Tongue (tissue), 2 donors: ENCODE data around the gene PRORP.

DNA sequence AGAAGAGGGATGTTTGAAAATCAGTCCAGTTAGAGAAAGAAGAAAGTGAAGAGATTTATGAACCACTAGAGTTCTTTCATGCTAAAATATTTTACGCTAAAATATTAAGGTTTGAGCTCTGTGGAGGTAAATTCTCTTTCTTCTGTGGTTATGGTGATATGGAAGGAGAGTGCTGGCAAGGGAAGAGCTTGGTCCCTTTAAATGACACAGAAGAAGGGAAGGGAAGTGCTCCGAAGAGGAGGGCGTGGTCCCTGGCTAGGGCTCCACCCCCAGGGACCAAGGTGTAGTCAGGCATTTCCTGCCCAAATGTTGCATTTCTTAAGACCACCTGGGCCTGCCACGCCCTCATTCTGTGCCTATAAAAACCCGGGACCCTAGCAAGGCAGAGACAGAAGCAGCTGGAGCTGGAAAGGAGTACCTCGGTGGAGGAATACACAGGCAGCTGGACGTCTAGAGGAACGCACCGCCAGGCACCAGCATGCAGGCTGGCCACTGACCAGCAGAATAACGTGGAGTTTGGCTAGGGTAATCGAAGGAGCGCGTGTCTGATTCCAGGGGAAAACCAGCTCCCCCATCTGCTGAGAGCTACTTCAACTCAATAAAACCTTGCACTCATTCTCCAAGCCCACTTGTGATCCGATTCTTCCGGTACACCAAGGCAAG is 21.2 kb downstream of the CFL2 start:
- RAMPAGE, long total RNA, result no peak

DNA sequence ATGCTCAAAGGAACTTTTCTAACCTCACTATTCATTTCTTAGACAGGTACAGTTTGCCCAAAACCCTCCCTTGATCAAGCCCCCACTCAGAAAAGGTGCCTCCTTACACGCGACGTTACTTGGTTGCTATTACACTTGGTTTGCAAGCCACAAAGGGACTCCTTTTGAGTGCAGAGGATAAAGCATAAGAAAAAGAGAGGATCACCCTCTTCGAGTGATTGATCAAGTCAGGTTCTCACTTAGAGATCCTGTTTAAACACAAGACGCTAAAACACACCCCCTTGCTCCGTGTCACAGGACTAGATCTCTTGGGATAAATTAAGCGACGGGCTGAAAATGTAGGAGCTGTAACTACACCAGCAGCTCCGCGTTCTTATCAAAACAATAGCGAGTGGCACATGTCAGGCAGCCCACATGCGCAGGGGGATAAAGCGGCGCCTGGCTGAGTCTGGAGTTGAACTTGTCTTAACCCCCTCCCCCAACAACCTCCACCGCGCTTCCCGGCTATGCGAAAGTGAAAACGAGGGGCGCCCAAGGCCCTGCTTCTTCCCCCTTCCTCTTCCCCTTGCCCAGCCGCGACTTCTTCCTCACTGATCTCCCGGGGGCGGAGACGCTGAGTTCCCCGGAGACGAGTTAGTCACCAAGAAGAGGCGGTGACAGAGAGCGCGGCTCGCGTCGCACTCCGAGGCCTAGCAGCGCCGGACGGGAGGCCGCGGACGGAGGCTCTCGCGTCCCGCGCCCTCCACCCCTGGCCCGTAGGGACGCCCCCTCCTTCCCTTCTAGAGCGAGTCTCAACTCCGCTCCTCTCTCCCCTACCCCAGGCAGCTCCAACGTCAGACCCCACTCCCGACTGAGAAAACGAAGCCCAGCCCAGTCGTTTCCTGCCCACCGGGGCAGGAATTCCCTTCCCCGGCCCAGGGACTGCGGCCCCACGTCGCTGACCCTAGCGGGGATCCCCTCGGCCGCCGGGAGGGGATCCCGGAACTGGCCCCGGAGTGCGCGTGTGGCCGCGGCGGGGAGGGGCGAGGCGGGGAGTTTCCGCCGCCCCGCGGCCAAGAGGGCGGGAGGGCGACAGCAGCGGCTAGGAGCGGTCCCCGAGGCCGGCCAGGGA is 1.7 kb downstream of the BAZ1A start:
- RAMPAGE, long total RNA, result no peak

DNA sequence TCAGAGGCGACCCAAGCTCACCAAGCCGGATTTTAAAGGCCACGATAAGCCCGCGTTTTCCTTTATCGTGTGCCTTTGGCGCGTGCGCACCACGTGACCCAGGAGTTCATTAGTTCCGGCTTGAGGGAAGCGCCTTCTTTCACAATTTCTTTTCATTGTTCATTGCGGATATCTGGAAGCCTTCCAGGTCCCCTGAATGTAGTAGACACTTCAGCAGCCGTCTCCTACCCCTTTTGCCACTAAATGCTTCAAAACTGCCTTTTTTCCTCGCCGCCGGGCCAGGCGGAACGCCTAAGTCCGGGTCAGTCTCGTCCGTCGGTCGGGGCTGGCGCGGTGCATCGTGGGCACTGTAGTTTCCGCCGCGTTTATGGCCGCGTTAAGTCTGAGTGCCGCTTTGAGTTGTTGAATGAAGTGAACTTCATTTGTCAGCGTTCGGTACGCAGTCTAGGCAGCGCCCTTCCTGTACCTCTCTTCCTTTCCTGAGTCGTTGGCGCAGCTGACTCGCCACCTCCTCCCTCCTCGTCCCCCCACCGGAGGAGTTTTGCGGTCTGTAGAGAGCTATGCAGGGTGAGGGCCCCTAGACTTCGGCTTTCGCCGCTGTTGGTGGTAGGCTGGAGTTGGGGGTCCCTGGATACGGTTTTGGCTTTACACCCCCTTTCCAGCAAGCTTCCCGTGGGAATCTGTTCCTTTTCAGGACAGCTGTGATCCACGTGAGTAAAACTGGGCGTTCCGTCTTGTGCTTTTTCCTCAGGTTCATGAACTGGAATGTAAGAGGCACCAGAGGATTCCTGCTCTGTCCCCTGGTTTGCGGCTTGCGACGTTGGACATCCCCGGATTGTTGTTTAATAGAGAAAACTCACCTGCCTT is at the start of gene PRORP:
Gene PRORP, plus strand, starts transcription at position 352 of the 867 bp plus-strand sequence.
- RAMPAGE, long total RNA, result start-site peak on the minus strand centred at position 55 of the sequence, 94 bp wide, 70 and 24 reads in 2 replicates

DNA sequence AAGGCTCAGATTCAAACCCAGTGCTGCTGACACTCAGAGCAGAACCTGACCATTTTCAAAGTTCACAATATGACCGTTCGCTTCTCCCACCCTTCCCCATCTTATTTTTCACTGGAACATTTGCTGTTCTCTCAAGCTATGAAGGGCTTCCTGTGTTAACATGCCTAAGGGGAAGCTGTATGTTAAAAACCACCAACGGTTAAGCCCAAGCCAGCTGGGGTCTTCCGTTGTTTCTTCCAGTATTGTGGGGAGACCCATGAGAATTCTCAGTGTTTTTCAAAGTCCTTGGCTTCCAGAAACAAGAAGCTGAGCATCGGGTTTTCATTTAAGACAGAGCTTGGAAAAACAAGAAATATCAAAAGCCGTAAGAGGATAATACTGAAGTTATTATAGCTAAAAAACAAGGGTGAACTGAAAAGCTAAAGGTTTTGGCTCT is 6.0 kb upstream of the PSMA6 start:
- RAMPAGE, long total RNA, result no peak

GRCh38 chr14:35286621-35287203 is 5.5 kb upstream of the PSMA6 start:
- RAMPAGE, long total RNA, result no peak

DNA sequence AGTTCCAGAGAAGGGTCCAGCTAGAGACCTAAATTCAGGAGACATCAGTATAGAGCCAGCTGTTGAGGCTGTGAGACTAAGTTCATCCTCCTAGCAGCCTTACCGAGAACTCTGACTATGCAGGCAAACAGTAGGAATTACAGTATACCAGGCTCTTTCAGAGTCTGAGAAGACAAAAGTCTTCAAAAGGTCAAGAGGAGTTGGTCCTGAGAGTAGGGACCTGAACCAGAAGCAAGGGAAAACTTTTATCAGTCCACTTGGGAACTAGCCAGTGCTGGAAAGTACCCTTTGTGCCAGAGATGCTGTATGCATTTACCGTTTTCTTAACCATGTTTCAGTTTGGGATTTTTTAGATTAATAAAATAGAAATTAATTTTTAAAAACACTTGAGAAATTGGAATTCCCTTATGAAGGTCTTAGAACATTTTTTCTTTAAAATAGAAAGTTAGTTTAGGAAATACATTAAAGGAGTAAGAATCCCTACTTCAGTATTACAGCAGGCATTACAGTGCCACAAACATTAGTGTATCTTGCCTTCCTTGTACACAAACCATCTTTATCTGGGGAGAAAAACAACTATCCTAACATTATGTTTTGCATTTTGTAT is 1.9 kb upstream of the PSMA6 start:
- RAMPAGE, long total RNA, result no peak

- RAMPAGE, long total RNA, result no peak
Observed at GRCh38 chr14:35386573-35387105, 17.9 kb downstream of the NFKBIA start.

GRCh38 chr14:35398924-35399757 is 5.4 kb downstream of the NFKBIA start:
- RAMPAGE, long total RNA, result no peak

- RAMPAGE, long total RNA, result no peak
Observed at GRCh38 chr14:35402240-35402950, 2.2 kb downstream of the NFKBIA start.

DNA sequence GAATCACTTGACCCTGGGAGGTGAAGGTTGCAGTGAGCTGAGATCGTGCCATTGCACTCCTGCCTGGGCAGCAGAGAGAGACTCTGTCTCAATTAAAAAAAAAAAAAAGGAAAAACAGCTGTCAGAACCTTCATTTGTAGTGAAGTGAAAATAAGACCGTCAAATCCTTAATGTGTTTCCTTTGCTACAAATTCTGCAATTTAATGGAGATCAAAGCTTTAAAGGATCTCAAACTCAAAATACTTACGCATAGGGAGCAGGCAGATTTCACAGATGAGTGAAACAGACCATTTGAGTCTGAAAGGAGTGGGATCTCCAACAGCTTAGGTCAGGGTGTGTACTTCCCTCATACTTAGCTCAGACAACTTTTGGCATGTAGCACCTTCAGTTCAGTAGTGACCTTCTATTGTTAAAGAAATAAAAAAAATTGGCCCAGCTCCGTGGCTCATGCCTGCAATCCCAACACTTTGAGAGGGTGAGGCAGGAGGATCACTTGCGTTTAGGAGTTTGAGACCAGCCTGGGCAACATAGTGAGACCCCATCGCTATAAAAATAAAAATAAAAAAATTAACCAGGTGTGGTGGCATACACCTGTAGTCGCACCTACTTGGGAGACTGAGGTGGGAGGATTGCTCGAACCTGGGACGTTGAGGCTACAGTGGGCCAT is 4.5 kb upstream of the NFKBIA start:
- RAMPAGE, long total RNA, result no peak

GRCh38 chr14:35711523-35712041 is 97.5 kb downstream of the RALGAPA1 start:
- RAMPAGE, long total RNA, result no peak

- RAMPAGE, long total RNA, result no peak
Observed at GRCh38 chr14:36068660-36069199, 242.6 kb downstream of the BRMS1L start.

DNA sequence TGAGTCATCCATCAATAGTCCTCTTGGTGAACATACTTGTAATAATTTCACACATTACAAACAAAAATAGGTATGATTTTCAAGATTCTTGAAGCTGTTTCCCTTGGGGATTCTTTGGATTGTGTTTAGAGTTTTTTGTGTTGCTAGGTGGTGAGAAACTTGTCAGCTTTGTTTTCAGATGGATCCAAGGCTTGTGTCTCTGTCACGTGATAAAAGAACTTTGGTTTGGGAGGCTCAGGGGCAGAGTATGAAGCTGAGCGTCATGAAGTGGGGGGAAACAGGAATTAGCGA is 243.0 kb downstream of the BRMS1L start:
- RAMPAGE, long total RNA, result no peak

DNA sequence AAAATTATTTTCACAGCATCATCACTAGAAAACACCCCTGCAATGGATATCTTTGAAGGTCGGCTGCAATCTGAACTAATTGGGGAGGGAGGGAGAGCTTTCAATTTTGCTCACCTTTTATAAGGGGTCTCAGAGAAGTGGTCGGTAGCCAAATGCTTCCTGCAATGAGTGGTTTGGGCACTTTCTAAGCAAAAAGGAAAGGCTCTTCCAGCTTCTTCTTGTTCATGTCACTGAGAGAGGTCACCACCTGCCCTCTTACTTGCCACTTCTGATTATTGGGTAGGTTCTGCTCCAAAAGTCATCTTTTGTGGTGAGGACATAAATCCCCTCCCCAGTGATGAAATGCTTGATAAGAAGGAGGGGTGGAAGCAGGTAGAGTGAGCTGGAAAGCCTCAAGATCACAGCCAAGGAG is 103.0 kb downstream of the MBIP start:
- RAMPAGE, long total RNA, result no peak

DNA sequence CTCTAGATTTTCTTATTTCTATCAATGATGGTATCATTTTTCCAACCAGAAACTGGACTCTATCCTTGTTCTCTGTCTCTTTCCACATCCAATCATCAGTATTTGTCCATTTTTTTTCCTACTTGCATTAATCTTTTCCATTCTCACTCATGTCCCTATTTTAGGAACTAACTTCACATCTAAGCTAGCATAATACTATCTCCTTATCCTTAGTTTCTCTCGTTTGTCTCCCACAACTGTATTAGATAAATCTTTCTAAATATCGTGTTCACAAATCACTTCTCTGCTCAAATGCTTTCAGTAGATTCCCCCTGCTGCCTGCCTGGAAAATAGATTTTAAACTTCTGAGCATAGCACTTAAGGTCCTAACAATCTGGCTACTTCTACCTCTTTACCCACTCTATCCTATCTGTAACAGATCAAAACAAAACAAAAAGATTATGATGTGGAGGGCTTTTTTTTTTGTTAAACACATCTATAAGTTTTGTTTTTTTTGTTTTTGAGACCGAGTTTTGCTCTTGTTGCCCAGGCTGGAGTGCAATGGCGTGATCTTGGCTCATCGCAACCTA is 14.6 kb downstream of the MBIP start:
- RAMPAGE, long total RNA, result no peak

DNA sequence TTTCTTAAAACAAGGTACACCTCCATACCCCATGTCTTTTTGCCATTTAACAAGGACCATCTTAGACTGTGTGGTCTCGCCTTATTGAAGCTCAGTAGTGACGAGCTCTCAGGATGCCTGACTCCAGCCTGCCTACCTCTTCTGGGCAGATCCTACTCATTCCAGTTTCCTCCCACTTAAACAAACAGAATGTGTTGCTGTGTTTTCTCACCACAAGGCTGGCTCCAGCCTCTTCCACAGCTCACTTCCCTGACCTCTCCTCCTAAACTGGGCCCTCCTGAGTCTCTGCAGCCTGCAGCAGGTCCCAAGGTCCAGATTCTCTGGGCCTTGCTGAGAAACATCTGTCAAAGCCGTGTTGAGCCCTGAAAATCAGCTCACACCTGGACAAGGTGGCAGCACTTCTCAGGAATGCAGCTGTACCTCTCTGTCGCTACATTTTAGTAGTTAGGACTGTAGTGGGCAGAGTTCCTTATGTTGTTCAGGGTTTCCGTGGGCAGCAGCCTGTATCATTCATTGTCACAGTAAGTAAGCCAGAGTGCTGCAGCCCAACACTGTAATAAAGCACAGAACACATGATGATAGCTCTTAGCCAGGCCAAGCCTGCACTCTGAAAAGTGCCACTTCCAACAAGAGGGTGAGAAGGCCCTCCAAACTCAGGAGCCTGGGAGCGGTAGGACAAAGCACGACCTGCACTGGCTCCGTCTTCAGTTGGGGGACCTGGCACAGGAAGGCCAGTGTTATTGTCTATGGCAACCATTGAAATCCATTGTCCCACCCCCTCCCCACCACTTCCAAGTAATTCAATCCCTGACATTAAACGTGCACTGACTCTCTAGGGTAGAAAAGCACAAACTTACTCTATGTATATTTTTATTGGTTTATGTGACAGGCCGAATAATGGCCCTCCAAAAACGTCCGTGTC is 68.5 kb downstream of the NKX2-1 start:
- RAMPAGE, long total RNA, result no peak

- RAMPAGE, long total RNA, result no peak
Observed at GRCh38 chr14:36507078-36507759, 12.8 kb downstream of the NKX2-1 start.

DNA sequence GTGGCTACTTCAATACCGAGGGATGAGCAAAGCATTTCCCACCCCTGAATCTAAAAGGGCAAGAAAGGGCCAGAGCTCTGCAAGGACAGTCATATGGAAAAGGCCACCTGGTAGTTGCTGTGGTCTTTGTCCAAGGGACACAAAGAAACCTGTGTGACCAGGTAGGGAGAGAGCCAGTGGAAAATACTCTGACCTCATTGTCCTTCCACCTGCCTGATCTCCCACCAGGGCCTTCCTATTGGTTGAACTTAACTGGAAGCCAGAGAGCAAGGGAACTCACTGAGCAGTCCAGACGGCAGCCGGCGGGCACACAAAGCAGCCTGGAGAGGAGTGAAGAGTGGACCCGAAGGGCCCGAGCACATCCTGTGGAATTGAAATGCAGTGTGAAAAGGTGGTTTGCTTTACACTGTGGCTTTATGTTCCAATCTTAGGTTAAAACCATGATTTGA is 120.8 kb downstream of the SLC25A21 start:
- RAMPAGE, long total RNA, result no peak

DNA sequence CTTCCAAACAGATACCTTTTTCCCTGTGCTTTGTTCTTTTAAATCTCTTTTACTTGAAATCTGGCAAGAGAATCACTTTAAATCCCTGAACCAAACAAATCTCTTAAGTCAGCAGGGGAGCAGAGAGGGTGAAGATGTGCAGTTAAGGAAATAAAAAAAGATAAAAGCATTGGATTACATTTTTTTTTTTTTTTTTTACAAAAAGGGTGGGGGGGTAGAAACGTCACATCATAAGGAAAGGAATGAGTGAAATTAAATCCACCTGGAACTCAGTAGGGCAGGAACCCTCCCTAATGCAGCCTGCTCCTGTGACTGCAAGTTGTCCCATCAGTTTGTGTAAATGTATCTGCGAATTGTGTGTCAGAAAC is 1.4 kb downstream of the TTC6 start:
- RAMPAGE, long total RNA, result no peak

DNA sequence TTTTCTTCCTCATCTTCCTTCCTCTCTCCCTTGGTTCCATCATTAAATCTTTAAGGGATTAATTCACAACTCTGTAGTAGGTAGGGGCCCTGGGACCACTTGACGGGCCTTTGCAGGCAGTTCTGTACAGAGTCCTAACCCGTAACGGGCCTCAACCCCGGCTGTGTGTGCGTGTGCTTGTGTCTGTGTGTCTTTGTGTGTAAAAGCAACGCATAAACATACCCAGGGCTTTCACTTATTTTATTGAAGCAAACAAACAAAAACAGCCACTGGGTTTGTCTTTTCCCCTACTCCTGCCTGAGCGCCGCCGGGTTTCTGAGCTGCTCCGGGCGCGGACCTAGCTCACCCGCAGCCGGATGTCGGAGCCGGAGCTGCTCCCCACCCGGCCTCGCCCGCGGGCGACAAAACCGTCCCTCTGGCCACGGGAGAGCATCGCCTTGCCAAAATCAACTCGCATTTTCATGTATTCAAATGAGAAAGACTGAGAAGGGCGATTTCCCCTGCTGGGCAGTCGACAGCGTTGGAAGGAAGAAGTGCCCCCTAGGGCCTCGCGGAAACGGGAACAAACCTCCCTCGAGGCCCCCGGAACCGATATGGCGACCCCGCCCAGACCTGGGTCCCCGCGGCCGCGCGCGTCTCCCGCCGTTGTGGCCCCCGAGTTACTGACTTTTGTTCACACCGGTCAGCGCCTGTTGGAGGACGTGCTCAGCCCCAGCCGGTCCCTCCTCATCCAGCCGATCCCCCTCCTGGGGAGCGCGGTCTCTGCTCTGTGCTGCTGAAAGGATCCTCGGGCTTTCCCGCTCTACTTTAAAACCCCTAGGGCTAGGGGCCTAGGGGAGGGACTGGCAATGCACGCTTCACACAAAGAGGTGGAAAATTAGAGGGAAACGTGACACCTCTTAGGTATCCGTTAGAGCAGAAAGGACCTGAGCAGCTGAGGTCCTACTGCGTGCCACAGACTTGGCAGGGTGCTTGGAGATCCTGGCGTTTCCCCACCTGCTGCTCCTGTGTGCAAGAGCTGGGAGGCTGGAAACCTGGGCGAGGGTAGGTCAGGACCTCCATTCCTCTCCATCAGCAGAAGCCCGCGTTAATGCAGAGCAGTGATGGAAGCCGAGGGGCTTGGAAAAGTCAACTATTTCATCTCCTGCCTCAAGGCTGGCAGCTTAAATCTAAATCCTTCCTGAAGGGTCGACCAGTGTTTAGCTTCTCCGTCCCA is 4.2 kb downstream of the TTC6 start:
- RAMPAGE, long total RNA, result no peak